ENCODE results near the gene TP53BP2.

GRCh38 chr1:221687879-221688413 lies 53.9 kb downstream of the DUSP10 start:
- RRBS, result no CpG with 5 or more reads among the region's 4 CpGs

- RRBS, result no CpG with 5 or more reads among the region's 24 CpGs
Observed at GRCh38 chr1:221738687-221739832, 2.8 kb downstream of the DUSP10 start.

DNA sequence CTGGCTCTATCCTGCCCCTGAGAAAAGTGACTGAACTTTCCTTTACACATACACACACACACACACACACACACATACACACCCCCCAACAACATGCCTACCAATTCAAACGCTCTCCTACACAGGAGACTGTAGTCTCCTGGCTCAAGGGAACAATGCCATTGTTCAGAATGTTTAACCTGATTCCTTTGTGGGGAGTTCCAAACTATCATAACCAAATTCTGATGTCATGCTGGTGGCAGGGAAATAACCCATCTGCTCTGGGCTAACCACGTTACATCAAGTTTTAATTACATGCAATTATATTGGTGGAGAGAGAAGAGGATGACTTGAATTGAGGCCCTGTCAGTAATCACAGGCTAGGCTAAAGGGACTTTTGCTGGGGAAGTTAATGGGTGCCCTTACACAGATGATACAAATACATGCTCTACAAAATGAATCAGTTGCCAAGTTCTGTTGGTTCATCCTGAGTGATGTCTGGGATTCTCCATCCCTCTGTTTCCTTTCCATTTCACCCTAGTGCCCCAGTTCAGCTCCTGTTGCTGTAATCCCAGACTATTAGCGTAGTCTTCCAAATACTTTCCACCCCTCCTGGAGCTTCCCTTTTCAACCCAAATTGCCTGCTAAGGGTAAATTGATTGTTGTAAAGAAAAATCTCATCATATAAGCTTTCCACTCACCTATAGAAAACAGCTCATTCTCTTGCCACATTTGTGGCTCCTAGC lies 52.5 kb upstream of the DUSP10 start:
- RRBS, result no CpG with 5 or more reads among the region's 3 CpGs

DNA sequence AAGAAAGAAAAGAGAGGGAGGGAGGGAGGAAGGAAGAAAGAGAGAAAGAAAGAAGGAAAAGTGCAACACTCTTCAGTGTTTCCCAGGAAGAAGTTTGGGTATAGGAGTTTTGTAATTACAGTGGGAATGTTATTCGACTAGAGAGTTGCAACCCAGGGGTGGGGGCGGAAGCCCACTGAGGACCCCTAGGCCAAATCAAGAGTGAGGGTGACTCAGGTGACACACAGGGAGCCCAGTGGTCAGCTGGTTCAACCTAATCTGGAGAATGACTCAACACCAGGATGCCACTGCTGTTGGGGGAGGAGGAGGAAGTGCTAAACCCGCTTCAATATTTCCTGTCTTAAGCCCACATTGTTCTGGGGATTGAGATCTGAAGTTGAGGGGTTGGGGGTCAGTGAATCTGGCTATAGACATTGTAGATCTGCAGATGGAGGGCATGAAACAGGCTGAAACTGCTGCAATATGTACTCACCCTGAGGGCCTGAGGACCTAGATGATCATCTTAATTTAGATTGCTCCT lies 84.9 kb upstream of the DUSP10 start:
- RRBS, result no CpG with 5 or more reads among the region's 3 CpGs

DNA sequence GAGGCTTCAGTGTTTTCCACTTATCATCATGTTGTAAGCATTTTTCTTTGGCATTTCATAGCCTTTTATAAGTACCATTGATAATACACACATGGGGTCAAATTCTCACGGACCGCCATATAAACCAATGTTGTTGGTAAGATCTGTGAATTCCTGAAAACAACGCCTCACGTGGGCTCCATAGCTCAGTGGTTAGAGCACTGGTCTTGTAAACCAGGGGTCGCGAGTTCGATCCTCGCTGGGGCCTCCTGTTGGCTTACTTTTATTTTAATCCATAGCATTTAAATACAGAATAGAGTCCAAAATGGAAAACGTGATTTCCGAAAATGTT lies 83.1 kb downstream of the HHIPL2 start:
- RRBS, result no CpG with 5 or more reads among the region's 10 CpGs

DNA sequence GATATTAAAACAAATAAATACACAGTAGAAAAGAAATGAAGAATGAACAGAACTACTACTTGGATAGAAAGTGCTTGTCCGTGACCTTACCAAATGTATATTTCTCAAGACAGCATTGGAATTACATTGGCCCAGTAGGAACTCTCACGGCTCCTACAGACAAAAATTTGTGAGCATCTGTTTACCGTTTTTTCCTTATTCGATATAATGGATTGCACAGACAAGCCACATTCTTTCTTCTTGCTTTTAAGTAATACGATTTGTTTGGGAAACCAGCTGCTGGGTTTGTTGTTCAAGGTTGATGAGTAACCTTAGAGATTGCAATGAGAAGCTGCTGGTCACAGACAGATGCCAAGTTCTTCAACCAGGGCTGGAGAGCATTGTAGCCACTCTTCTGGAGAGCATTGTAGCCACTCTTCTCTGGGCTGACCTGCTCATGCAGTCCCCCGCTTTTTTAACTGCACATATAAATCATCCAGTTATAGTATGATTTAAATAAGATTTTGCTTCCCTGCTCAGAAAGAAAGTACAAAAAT lies 1.4 kb upstream of the MIA3 start:
- RRBS, result no CpG with 5 or more reads among the region's 6 CpGs

DNA sequence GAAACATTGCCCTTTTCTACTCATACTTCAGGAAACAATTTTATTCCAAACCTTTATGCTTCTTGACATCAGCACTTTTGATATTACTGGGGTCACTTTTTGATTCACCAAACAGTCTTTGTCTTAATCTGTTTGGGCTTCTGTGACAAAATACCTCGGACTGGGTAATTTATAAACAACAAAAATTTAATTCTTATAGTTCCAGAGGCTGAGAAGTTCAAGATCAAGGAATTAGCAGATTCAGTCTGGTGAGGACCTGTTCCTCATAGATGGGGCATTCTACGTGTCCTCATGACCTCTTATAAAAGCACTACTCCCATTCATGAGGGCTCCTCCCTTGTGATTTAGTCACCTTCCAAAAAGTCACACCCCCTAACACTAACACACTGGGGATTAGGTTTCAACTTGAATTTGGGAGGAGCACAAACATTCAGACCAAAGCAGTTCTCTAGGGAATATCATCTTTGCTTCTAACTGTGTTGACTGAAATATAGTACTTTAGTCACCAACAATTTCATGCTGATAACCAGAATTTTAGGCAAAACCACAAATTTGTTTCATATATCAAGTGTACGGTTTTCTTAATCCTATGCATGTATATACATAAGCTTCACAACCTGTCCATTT lies 141.5 kb downstream of the TLR5 start:
- RRBS, result no CpG with 5 or more reads among the region's 3 CpGs

- RRBS, result no CpG with 5 or more reads among the region's 15 CpGs
Observed at GRCh38 chr1:223006963-223007928, 135.8 kb downstream of the TLR5 start.

GRCh38 chr1:223081004-223081913 lies 61.8 kb downstream of the TLR5 start:
- RRBS, result 8% methylated on average over 12 of the region's 39 CpGs

GRCh38 chr1:223143699-223144314 lies 759 bp upstream of the TLR5 start:
- RRBS, result no CpG with 5 or more reads among the region's 10 CpGs

DNA sequence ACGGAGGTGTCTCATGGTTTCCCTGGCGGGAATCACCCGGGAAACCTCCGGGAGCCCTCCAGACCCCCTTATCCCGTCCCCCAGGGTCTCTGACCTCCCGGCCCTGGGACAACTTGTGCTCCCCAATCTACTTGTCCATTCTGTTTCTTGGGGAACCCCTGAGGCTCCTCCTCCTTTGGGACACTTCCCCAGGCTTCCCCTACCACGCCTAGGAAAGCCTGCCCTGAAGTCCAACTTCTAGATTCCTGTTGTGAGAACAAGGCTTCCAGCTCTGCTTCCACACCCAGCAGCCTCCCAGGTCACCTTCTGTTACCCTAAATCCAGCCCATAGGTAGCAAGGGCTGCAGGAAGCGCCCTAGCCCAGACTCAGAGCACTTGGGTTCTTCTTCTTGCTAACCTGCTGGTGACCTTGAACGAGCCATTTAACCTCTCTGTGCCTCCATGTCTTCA lies 1.1 kb downstream of the CAPN2 start:
- RRBS, result 65% methylated on average over 3 of the region's 9 CpGs

GRCh38 chr1:223779188-223779995 lies 66.4 kb downstream of the TP53BP2 start:
- RRBS, result no CpG with 5 or more reads among the region's 7 CpGs

DNA sequence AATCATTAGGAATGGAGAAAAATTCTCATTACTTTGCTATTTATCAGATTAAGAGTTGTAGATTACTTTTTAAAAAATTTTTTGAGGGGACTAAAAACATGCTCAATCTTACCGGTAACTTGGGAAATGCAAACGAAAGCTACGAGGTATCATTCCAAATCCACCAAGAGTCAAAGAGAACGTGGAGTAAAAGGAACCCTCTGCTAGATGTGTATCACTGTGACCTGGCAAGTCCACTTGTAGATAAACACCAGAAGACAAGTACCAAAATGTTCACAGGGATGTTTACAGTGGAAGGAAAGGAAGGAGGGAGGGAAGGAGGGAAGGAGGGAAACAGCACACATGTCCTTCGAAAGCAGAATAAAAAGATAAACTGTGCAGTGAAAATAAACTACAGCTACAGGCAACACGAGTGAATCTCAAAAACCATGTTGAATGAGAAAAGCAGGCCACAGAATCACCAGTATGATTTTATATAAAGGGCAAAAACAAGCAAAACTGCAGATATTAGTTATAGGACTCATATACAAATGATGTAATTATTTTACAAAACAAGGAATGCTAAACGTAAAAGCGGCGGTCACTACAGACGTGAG lies 60.0 kb downstream of the TP53BP2 start:
- RRBS, result no CpG with 5 or more reads among the region's 10 CpGs

GRCh38 chr1:223845796-223846626 lies at the start of gene TP53BP2:
TSS of gene TP53BP2 (minus strand) at chr1:223845947.
- RRBS, result 4% methylated on average over 68 of the region's 109 CpGs

GRCh38 chr1:223998329-223999086 lies 115.4 kb upstream of the FBXO28 start:
- RRBS, result no CpG with 5 or more reads among the region's 2 CpGs

- RRBS, result no CpG with 5 or more reads among the region's 12 CpGs
Observed at GRCh38 chr1:224014960-224015625, 98.8 kb upstream of the FBXO28 start.

GRCh38 chr1:224168668-224169513 lies 14.1 kb upstream of the DEGS1 start:
- RRBS, result no CpG with 5 or more reads among the region's 10 CpGs

- RRBS, result no CpG with 5 or more reads among the region's 6 CpGs
Observed at GRCh38 chr1:224333884-224334899, 4.2 kb upstream of the NVL start.

- RRBS, result no CpG with 5 or more reads among the region's 13 CpGs
Observed at GRCh38 chr1:224420832-224421465, 13.6 kb downstream of the WDR26 start.

DNA sequence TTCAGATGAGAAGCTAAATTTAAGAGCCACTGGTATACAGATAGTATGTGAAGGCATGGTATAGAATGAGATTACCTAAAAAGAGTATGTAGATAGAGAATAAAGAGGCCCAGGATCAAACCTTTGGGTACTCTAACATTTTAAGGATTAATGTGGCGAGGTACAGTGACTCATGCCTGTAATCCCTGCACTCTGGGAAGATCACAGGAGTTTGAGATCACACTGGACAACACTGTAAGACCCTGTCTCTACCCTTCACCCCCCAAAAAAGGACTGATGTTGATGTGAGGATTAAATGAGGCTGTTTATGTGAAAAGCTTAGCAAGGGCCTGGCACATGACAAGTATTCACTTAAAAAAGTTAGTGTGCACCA lies 10.8 kb downstream of the WDR26 start:
- RRBS, result no CpG with 5 or more reads among the region's 1 CpG